ENCODE data around the genes SYN1, ZNF182, SSX5, ERAS, PRAF2, CACNA1F, GAGE12J and GAGE12H.

DNA sequence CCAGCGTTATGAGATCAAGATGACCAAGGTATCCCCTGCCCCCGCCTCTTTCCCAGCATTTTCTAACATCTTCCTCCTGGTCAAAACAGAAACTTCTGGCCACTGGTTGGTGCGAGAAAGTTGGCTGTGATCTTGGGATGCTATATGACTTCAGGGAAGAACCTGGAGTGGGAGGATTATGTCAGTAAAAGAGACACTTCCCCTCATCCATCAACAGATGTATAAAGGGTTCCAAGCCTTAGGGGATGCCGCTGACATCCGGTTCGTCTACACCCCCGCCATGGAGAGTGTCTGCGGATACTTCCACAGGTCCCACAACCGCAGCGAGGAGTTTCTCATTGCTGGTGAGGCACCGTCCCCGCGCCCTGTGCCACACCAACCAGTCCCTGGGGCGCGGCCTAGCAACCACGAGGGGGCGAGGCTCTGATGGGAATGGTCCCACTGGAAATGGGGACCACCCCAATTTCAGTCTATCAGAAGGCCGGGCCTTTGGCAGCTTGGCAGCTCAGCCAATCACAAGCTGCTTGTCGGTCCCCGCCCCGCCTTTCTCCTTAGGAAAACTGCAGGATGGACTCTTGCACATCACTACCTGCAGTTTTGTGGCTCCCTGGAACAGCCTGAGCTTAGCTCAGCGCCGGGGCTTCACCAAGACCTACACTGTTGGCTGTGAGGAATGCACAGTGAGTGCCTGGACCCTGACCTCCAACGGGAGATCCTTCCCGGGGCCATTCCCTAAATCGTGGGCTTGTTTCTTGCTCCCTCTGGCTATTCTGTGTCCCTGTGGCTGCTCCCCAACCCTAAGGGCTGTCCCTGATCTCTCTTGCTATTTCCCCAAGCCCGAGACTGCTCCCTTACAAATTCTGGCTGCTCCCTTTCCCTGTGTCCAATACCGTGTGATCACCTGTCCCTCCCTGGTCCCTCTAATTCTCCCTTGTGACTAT lies 3.0 kb downstream of the TIMP1 start:
- RRBS: 49% methylated on average over 3 of the region's 28 CpGs

DNA sequence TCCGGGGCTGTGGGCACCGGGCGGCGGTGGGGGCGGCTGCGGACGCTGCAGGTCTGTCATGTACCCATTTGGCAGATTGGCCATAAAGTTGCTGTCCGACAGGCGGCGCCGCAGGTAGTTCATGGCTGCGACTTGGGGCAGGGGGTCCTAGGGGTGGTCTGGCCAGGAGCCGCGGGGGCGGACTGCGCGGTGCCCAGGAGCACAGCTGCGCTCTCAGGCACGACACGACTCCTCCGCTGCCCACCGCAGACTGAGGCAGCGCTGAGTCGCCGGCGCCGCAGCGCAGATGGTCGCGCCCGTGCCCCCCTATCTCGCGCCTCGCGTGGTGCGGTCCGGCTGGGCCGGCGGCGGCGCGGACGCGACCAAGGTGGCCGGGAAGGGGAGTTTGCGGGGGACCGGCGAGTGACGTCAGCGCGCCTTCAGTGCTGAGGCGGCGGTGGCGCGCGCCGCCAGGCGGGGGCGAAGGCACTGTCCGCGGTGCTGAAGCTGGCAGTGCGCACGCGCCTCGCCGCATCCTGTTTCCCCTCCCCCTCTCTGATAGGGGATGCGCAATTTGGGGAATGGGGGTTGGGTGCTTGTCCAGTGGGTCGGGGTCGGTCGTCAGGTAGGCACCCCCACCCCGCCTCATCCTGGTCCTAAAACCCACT lies at the start of gene SYN1:
SYN1 (minus strand) TSS at position 252 of the 647 bp plus-strand sequence.
- RRBS: 17% methylated on average over 13 of the region's 71 CpGs

- RRBS: no CpG with 5 or more reads among the region's 1 CpG
Measured at GRCh38 chrX:47805881-47806337, 30.8 kb upstream of the ZNF81 start.

GRCh38 chrX:48003210-48004519 lies at the start of gene ZNF182:
Gene ZNF182 (minus strand): TSS chrX:48003989.
- RRBS: 37% methylated on average over 8 of the region's 57 CpGs

- RRBS: no CpG with 5 or more reads among the region's 11 CpGs
Measured at GRCh38 chrX:48196490-48196870, at the start of gene SSX5. Gene SSX5 (minus strand): TSS chrX:48196795.

GRCh38 chrX:48487596-48488163 lies 11.7 kb downstream of the FTSJ1 start:
- RRBS: no CpG with 5 or more reads among the region's 10 CpGs

DNA sequence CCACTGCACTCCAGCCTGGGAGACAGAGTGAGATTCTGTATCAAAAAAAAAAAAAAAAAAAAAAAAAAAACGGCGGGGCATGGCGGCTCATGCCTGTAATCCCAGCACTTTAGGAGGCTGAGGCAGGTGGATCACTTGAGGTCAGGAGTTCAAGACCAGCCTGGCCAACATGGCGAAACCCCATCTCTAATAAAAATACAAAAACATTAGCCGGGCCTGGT lies 28.4 kb downstream of the WDR13 start:
- RRBS: no CpG with 5 or more reads among the region's 5 CpGs

- RRBS: no CpG with 5 or more reads among the region's 6 CpGs
Measured at GRCh38 chrX:48703872-48704705, 7.6 kb downstream of the SUV39H1 start.

GRCh38 chrX:48714514-48715468 lies 18.3 kb downstream of the SUV39H1 start:
- RRBS: no CpG with 5 or more reads among the region's 8 CpGs

DNA sequence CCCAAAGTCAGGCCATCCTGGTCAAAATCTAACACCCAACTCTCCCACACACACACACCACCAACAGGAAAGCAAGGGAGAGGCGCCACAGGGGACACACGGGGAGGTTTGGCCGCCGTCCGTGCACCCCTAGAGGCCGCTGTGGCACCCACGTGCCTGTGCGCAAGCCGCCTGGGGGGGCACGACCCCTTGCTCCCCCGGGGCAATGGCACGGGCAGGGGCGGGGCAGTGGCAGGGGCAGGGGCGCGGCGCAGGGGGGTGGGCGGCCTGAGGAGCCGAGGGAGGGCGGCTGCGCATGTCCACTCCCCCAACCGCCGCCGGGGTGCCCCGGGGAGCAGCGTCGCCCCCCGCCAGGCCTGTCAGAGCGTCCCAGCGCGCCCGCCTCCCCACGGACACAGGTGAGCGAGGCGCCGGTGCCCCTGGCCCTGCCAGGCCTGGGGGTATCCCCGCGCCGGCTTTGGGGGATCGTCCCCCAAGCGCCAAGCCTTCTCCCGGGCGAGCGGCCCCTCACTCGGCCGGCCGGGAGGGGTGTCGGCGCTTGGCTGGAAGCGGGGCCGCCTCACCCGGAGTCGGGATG lies at the start of gene ERAS:
ERAS (plus strand) TSS at position 362 of the 577 bp plus-strand sequence.
- RRBS: 39% methylated on average over 21 of the region's 52 CpGs

- RRBS: 27% methylated on average over 7 of the region's 37 CpGs
Measured at GRCh38 chrX:48890248-48891240, 7.0 kb downstream of the TIMM17B start.

- RRBS: no CpG with 5 or more reads among the region's 7 CpGs
Measured at GRCh38 chrX:48927067-48928086, 8.6 kb upstream of the PIM2 start.

GRCh38 chrX:48937539-48938058 lies 18.8 kb upstream of the PIM2 start:
- RRBS: no CpG with 5 or more reads among the region's 5 CpGs

DNA sequence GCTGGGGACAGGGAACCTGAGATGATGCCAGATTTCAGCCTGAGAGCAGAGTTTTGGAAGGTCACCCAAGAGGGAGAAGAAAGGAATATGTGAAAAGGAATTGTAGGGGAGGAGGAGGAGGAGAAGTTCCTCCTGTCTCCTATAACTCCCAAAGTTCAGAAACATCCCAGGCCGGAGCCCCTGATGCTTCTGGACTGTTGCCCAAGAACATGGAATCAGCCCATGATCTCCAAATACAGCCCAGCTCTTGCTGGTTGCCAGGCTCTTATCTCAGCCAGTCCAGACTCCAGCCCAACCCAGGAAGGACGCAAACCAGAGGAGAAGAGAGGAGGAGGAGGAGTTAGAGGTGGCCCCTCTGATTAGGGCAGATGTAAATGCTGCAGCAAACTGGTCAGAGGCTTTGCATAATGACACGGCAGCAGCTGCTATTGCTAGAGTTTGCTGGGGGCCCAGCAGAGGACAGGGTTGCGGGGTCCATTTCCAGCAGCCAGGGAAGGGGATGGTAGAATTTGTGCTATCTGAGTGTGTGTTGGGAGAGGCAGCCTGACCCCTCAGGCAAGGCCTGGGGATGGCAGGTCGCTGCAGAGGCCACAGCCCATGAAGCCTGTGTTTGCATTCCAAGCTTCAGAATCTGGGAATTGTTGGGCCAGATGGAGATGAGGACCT lies 4.2 kb upstream of the OTUD5 start:
- RRBS: no CpG with 5 or more reads among the region's 5 CpGs

DNA sequence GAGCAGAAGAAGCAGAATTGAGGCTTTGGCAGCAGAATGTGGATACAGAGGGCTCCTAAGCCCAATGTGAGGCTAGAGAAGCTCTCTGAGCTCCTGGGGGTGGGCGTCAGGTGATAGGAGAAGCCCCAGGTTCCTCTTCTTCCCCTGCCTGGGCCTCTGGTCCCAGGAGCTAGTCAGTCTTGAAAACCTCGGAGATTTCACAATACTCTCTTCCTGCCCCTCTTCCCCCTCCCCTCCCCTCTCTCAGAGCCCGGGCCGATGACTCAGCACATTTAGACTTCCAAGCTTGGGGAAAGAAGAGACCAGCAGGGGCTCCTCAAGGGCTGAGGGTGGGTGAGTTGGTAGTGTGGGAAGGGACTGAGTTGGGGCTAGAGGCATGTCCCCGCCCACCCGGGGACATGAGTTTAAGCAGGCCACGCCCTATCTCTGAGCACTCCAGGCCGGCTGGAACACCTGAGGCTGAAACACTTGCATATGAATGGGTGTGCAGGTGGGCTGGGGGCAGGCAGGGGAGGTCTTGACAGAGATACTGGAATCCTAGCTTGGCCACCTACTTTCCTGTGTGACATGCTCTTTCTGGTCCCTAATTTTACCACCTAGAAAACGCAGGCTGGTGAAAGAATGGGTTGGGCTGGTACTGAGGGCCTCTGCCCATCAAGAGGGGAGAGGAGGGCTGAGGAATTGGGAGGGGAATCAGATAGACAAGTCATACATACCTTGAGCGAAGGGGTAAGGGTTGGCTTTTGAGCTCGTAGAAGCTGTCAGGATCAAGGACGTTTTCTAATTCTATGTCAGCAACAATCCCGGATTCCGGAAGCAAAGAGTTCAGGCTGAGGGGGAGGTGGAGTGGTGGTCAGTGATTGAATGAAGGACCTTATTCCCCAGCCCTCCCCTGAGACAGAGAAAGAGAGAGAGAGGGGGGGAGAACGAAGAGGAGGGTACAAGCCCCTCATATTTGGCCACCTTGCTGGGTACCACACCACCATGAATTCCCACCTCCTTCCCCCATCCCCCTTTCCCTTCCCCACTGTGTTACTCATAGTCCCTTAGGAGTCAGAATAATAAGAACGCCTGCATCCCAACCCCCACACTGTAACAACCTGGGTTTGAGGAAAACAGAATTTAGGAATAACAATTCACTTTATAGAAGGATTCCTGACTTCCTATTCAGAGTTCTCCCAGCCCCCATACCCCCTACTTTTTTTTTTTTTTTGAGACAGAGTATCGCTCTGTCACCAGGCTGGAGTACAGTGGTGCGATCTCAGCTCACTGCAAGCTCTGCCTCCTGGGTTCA lies 3.0 kb downstream of the TFE3 start:
- RRBS: no CpG with 5 or more reads among the region's 18 CpGs

DNA sequence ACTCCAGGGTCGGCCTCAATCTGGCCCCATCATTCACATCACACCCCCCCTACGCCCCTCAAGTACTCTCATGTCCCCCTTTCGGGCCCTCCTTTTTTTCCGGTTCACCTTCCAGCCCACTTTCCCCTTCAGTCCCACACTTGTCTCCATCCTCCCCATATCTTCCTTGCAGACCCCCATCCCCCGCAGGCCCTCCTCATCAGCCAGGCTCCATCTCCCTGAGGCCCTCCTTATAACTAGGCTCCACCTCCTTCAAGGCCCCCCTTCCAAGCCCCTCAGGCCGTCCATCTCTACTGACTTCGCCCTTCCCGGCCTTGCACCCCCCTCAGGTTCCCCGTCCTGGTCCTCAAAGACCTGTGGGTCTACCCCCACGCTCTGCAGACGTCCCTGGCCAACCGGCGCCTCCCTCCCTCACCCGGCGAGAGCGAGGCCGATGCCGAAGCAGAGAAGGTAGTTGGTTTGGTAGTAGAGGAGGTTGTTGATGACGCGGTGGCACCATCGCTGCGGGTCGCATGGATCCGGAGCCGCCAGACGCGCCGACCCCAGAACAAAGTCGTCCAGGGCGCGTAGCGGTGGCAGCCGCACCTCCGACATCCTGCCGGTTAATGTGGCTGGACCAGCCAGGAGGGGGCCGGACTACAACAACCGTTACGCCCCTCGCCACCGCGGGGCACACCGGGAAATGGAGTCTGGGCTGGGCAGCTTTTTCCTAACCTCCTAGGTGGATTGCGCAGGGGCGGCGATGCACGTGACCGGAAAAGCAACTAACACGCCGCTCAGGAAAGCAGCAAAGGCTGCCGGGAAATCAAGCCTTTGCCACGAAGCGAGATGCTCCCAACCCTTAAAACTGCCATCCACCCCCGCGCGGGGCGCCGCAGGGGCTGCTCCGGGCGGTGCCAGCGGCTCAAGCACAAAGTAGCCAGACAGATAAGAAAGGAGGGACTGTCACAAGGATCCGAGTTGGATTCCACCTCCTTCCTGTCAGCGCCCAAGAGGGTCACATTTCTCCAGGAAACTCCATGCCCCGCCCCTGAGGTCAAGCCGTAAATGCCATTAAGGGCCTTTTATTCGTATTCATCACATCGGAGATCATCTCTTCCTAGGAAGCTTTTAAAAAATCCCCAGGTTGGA lies at the start of gene PRAF2:
PRAF2 (minus strand) TSS at position 609 of the 1,131 bp plus-strand sequence.
- RRBS: 30% methylated on average over 50 of the region's 66 CpGs

- RRBS: 28% methylated on average over 4 of the region's 22 CpGs
Measured at GRCh38 chrX:49148358-49149330, 13.9 kb upstream of the MAGIX start.

GRCh38 chrX:49233095-49233743 lies at the start of gene CACNA1F:
Gene CACNA1F (minus strand): TSS chrX:49233340.
- RRBS: no CpG with 5 or more reads among the region's 12 CpGs

DNA sequence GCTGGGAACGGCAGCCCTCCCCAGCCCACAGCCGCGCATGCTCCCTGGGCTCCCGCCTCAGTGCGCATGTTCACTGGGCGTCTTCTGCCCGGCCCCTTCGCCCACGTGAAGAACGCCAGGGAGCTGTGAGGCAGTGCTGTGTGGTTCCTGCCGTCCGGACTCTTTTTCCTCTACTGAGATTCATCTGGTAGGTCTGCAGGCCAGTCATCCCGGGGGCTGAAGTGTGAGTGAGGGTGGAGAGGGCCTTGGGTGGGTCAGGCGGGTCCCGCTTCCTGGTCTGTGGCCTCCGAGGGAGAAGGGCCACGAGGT lies at the start of gene GAGE12J:
GAGE12J (plus strand) TSS at position 80 of the 309 bp plus-strand sequence.
- RRBS: no CpG with 5 or more reads among the region's 17 CpGs

DNA sequence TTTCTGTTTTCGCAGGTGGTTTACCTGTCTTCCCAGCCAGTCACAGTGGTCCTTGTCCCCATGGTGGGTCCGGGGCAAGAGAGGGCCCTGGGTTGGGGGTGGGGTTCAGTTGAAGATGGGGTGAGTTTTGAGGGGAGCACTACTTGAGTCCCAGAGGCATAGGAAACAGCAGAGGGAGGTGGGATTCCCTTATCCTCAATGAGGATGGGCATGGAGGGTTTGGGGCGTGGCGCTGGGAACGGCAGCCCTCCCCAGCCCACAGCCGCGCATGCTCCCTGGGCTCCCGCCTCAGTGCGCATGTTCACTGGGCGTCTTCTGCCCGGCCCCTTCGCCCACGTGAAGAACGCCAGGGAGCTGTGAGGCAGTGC lies at the start of gene GAGE12H:
GAGE12H (plus strand) TSS at position 311 of the 368 bp plus-strand sequence.
- RRBS: no CpG with 5 or more reads among the region's 14 CpGs